ENCODE measurements around the genes FRMPD2, ARHGAP22, LRRC18, C10orf71, DRGX and WASHC2A.

GRCh38 chr10:46009989-46011243 is 20.0 kb downstream of the NCOA4 start:
- RRBS, 2 experiments: no CpG with 5 or more reads among the region's 8 CpGs
CAGE:
- cytosol, long polyA minus RNA: start-site peak on the minus strand at chr10:46010349-46010663, 402 reads; start-site peak on the plus strand at chr10:46010467-46010487, 14 reads; start-site peak on the minus strand at chr10:46010866-46010870, 22 reads; start-site peak on the minus strand at chr10:46011064-46011070, 23 reads; start-site peak on the minus strand at chr10:46011124-46011128, 32 reads
- cytosol, long polyA plus RNA: no peak
- long polyA plus RNA: no peak
- nucleus, long polyA minus RNA: no peak
- nucleus, long polyA plus RNA: no peak

DNA sequence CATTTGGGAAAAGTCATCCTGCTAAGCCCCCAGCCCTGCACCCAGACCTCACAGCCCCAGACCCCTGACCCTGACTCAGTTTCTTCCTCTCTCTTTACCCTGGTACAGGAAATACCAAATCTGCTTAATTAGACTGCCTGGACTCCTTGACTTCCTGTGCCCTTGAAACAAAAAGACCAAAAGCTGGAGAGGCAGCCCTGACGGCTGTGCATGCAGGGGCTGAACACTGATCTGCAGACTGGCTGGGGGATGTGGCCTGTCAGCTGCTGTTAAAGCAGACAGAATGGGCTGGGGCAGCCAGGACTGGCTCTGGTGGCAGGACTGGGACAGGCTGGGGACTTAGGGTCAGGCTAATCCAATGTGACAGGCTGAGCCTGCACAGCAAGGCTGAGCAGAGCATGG is 14.8 kb upstream of the ANTXRL start:
- RRBS, 2 experiments: no CpG with 5 or more reads among the region's 1 CpG
CAGE:
- cytosol, long polyA minus RNA: no peak
- cytosol, long polyA plus RNA: no peak
- long polyA plus RNA: no peak
- nucleus, long polyA minus RNA: no peak
- nucleus, long polyA plus RNA: no peak

DNA sequence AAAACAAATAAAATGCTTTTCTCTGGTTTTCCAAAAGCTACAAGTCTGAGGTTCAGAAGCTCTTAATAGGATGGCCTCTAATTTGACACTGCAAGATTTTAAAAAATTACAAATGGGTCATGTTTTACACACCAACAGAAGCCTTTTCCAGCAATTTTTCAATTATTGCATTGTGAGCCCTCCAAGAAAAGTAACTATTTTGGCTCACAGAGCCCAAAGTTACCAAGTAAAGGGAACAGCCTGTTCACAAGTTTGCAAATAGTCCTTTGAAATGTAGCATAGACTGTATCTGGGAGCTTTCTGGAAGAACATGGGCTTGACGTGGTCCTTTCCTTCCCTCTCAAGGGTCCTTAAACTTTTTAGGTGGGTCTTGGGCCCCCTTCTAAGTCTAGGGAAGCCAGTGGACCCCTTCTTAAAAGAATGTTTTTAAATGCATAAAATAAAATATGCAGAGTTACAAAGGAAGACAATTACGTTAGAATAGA is 1.3 kb upstream of the GDF10 start:
- RRBS, 2 experiments: no CpG with 5 or more reads among the region's 2 CpGs
CAGE:
- cytosol, long polyA minus RNA: no peak
- cytosol, long polyA plus RNA: no peak
- long polyA plus RNA: no peak
- nucleus, long polyA minus RNA: no peak
- nucleus, long polyA plus RNA: no peak

DNA sequence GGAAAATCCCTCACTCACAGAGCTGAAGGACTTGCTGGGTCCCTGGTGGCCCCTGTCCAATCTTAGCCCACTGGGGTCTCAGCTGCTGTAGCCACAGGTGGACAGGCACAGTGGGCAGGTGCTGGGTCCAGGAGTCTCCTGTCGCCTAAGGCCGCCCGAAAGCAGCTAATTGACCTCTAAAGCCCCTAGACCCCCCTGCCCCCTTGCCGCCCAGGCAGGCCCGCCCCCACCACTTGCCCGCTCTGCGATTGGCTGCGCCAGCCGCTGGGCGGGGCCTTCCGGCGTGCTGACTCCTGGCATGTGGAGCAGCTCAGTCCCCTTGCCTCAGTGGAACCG is 59.8 kb upstream of the AGAP9 start:
- RRBS, 2 experiments: no CpG with 5 or more reads among the region's 13 CpGs
CAGE:
- cytosol, long polyA minus RNA: no peak
- cytosol, long polyA plus RNA: no peak
- long polyA plus RNA: no peak
- nucleus, long polyA minus RNA: no peak
- nucleus, long polyA plus RNA: no peak

- RRBS, 2 experiments: no CpG with 5 or more reads among the region's 8 CpGs
CAGE:
- cytosol, long polyA minus RNA: no peak
- cytosol, long polyA plus RNA: no peak
- long polyA plus RNA: no peak
- nucleus, long polyA minus RNA: no peak
- nucleus, long polyA plus RNA: no peak
Observed at GRCh38 chr10:48274611-48275024, at the start of gene FRMPD2. TSS of gene FRMPD2 (minus strand) at chr10:48274696.

- RRBS, 2 experiments: no CpG with 5 or more reads among the region's 5 CpGs
CAGE:
- cytosol, long polyA minus RNA: no peak
- cytosol, long polyA plus RNA: no peak
- long polyA plus RNA: no peak
- nucleus, long polyA minus RNA: no peak
- nucleus, long polyA plus RNA: no peak
Observed at GRCh38 chr10:48437044-48438187, 130.9 kb downstream of the MAPK8 start.

- RRBS, 2 experiments: 23 to 30% methylated on average over 6 of the region's 64 CpGs
CAGE:
- cytosol, long polyA minus RNA: no peak
- cytosol, long polyA plus RNA: no peak
- long polyA plus RNA: no peak
- nucleus, long polyA minus RNA: no peak
- nucleus, long polyA plus RNA: no peak
Observed at GRCh38 chr10:48604512-48605685, at the start of gene ARHGAP22. TSS of gene ARHGAP22 (minus strand) at chr10:48605073.

DNA sequence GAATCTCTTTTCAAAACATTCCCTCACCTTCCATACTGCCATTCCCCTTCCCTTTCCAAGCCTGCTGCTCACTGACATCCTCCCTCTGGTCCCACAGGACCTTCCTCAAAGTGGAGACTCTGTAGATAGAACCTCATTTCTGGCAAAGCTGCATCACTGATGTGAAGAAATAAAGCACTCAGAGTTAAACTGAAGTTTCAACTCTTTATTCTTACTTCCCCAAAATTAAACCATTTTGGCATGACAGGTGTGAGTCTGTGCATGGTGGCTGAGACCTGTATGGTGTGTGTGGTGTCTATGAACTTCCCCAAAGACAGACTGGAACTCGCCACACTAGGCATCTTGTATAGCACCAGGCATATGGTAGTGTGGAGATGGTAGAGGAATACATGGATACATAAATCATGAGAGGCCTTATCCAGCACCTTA is 6.7 kb upstream of the WDFY4 start:
- RRBS, 2 experiments: no CpG with 5 or more reads among the region's 1 CpG
CAGE:
- cytosol, long polyA minus RNA: no peak
- cytosol, long polyA plus RNA: no peak
- long polyA plus RNA: no peak
- nucleus, long polyA minus RNA: no peak
- nucleus, long polyA plus RNA: no peak

- RRBS, 2 experiments: no CpG with 5 or more reads among the region's 3 CpGs
CAGE:
- cytosol, long polyA minus RNA: no peak
- cytosol, long polyA plus RNA: no peak
- long polyA plus RNA: no peak
- nucleus, long polyA minus RNA: no peak
- nucleus, long polyA plus RNA: no peak
Observed at GRCh38 chr10:48939523-48940257, at the start of gene LRRC18. TSS of gene LRRC18 (minus strand) at chr10:48939840.

DNA sequence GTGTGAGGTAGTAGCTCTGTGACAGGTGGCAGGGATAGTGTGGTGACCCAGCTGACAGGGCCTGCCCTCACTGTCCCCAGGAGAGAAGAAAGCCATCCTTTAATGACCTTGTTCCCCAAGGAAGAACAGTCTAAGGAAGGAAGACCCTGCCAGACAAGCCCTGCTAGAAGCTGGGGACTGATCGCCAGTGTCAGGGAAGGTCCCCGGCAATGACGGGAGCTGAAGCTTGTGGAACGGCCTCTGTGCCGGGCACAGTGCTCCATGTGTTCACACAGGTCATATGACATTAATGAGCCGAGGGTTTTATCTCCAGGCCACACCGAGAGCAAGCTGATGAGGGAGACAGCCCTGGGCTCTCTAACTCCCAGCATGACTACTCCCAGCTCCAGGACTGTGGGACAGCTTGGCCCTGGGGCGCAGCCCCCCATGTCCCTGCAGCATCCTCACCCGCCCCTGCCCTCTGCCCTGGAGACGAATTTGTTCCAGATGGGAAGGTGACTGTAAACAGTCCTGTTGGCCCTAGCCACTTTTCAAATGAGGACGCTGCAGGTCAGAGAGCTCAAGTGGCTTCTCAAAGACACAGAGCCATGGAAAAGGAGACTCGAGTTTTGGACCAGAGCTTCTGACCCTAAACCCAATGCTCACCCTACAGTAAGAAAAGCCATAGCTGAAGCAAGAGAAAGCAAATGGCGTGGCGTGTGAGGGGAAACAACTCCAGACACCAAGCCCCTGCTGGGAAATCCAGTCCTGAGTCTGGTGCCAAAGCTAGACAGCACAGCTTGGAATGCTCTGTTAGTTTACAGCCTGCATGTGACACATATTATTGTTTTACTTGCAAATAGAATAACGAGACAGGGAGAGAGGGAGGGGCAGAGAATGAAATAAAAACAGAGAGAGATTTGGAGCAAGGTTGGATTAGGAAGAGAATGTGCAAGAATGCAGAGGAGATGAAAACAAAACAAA is 69.3 kb upstream of the LRRC18 start:
- RRBS, 2 experiments: no CpG with 5 or more reads among the region's 15 CpGs
CAGE:
- cytosol, long polyA minus RNA: no peak
- cytosol, long polyA plus RNA: no peak
- long polyA plus RNA: no peak
- nucleus, long polyA minus RNA: no peak
- nucleus, long polyA plus RNA: no peak

DNA sequence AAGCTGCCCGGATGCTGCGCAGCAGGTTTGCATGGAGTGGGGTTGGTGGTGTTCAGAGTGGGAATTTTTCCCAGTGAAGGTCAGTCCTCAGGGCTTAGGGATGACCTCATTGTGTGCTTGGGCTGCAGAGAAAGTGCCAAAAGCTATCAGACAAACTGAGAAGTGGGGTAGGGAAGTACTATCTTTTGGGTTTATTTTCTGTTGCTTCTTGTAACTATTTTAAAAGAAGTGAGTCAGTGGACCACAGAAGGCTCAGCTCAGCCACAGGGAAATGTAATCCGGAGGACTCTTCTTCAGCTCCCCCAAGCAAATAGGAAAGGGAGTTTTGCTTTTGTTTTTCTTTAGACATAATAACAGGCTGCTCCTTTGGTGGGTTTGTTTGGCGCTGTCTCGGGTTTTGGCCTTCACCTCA is 5.2 kb upstream of the FAM170B start:
- RRBS, 2 experiments: no CpG with 5 or more reads among the region's 5 CpGs
CAGE:
- cytosol, long polyA minus RNA: no peak
- cytosol, long polyA plus RNA: no peak
- long polyA plus RNA: no peak
- nucleus, long polyA minus RNA: no peak
- nucleus, long polyA plus RNA: no peak

DNA sequence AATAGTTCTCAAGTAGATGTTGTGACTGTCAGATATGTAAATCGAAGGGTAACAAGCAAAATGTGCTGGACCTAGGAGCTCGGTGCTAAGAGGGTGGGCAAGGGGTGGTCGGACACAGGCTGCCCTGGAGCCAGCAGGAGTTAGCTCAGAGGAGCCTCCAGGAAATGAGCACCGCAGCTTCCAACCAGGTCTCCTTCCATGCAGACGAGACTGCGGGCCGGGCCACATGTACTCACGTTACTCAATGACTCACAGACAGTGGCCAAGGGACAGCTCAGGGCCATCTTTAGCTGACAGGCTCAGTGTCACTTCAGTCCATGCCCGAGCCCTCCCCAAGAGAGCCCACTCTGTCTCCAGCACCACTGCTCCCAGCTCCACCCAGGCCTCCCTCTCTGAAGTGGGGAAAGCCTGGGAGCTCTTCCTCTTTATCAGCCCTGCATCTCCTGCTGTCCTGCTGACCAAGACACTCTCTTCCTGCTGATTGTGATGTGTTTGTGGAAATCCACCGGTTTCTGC is 37.2 kb upstream of the TMEM273 start:
- RRBS, 2 experiments: no CpG with 5 or more reads among the region's 10 CpGs
CAGE:
- cytosol, long polyA minus RNA: no peak
- cytosol, long polyA plus RNA: no peak
- long polyA plus RNA: no peak
- nucleus, long polyA minus RNA: no peak
- nucleus, long polyA plus RNA: no peak

GRCh38 chr10:49297716-49298443 is 1.1 kb upstream of the C10orf71 start:
- RRBS, 2 experiments: no CpG with 5 or more reads among the region's 8 CpGs
CAGE:
- cytosol, long polyA minus RNA: no peak
- cytosol, long polyA plus RNA: no peak
- long polyA plus RNA: no peak
- nucleus, long polyA minus RNA: no peak
- nucleus, long polyA plus RNA: no peak

- RRBS, 2 experiments: 26 to 33% methylated on average over 4 of the region's 38 CpGs
CAGE:
- cytosol, long polyA minus RNA: no peak
- cytosol, long polyA plus RNA: no peak
- long polyA plus RNA: no peak
- nucleus, long polyA minus RNA: no peak
- nucleus, long polyA plus RNA: no peak
Observed at GRCh38 chr10:49298692-49299769, at the start of gene C10orf71. TSS of gene C10orf71 (plus strand) at chr10:49299170.

DNA sequence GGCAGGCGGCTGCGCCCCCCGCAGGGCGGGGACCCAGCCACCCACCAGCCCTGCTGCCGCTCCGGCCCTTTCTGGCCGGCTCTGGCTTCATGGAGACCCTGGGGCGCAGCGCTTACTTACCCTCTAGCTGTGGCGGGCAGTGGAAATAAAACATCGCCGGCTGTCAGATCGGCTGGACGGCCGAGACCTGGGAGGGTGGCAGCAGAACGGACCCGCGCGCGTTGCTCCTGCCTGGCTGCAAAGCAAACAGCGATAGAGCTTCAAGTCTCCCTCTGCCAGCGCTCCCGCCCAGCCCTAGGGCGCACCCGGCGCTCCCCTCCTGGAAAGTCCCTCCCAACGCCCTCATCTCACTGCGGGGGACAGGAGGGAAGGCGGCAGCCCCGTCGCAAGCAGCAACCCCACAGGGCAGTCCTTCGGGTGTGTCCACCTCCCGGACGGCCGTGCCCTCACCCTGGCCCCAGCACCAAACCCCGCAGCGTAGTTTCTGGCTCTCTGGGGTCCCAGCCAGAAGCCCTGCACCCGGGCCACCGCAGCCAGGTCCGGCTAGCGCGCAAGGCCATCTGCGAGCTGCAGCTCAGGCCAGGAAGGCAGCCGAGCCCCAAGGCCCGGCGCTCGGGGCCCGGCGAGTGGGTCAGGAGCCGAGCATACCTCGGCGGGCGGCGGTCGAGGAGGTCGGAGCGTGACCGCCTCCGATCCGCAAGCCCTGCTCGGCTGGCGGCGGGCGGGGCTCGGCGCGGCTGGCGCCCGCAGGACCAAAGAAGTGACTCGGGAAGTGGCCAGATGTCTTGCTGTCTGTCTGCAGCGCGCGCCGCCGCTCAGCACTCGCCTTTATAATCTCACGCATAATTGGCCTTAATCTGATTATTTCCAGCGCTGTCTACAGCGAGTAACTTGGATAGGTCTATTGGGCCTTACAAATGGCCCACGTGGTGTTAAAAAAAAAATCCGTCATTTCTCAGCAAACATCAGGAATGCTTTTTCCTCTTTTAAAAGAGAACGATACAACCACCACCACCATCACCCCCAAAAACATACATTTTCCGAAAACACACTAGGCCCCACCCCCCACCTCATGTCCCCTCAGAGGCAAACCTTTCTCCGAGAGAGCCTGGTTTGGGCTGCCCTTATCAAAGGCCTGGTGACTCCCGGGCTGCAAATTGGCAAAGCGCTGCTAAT is at the start of gene DRGX:
TSS of gene DRGX (minus strand) at position 803 of the 1,176 bp plus-strand sequence.
- RRBS, 2 experiments: 27 to 32% methylated on average over 22 to 23 of the region's 86 CpGs
CAGE:
- cytosol, long polyA minus RNA: no peak
- cytosol, long polyA plus RNA: no peak
- long polyA plus RNA: no peak
- nucleus, long polyA minus RNA: no peak
- nucleus, long polyA plus RNA: no peak

DNA sequence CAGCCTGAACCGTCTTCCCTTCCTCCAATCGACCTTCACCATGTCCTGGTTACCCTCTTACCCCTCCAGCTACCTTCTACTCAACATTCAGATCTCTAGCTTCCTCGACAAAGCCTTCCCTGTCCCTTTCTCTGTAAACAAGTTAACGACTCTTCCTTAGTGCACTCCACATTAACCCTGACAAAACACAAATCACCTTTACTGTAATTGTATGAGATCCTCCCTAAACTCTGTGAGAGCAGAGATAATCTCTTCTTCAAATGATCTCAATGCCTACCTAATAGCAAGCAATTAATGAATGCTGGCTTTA is 42.9 kb downstream of the ERCC6 start:
- RRBS, 2 experiments: no CpG with 5 or more reads among the region's 4 CpGs
CAGE:
- cytosol, long polyA minus RNA: no peak
- cytosol, long polyA plus RNA: no peak
- long polyA plus RNA: no peak
- nucleus, long polyA minus RNA: no peak
- nucleus, long polyA plus RNA: no peak

DNA sequence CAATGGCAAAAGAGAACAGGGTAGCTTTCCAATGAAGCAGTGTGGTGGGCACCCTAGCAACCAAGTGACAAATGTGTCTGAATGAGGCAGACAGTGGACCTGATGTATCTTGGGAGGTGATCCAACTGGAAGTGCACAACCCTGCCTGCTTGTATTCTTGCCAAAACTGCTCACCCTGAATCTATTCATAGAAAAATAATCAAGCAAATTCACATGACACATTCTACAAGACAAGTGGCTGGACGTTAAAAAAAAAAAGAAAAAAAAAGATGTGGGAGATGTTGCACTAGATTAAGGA is 12.2 kb upstream of the WASHC2A start:
- RRBS, 2 experiments: no CpG with 5 or more reads among the region's 1 CpG
CAGE:
- cytosol, long polyA minus RNA: no peak
- cytosol, long polyA plus RNA: no peak
- long polyA plus RNA: no peak
- nucleus, long polyA minus RNA: no peak
- nucleus, long polyA plus RNA: no peak

DNA sequence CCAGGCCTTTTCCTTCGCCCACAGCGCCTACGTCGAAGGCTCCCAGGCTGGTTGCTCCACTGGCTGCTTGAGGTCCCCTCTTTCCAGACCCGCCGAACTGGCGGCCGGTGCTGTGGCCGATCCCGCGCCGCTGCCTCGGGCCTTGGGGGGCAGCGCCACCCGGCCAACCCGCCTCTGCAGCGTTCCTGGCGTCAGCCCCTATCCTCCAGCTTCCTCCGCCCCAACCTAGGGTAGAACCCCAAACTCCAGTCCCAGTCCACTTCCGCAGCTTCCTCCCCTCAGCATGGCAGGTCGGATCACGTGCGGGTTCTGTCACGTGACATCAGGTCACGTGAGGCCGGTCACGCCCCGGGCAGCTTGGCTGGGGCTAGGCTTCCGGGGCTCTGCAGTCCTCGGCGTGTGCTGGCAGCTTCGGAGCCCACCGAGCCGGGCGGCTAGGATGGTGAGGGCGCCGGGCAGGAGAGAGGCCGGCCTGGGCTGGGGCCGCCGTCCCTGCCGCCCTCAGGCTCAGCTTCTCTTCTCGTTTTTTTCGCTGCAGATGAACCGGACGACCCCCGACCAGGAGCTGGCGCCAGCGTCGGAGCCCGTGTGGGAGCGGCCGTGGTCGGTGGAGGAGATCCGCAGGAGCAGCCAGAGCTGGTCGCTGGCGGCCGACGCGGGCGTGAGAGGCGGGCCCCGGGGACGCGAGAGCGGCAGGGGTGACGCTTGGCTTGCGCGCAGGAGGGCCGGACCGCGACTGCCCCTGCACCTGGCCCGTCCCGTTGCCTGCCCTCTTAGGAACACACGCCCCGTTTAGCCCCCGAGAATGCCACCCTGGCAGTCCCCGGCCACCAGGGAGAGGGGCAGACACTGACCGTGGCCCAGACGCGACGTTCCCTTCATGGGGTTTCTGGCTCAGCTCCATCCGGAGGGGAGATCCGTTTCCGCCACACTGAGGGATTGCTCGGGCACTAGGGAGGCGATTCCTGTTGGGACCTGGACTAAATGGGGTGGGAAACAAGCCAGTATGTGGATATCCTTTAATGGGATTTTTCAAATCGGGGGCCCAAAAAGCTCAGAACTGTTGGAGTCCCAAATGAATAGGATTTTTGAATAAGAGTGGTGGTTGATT is at the start of gene WASHC2A:
TSS of gene WASHC2A (plus strand) at position 388 of the 1,111 bp plus-strand sequence.
- RRBS, 2 experiments: under 1 to 3% methylated on average over 4 of the region's 87 CpGs
CAGE:
- cytosol, long polyA minus RNA: no peak
- cytosol, long polyA plus RNA: no peak
- long polyA plus RNA: no peak
- nucleus, long polyA minus RNA: no peak
- nucleus, long polyA plus RNA: no peak

DNA sequence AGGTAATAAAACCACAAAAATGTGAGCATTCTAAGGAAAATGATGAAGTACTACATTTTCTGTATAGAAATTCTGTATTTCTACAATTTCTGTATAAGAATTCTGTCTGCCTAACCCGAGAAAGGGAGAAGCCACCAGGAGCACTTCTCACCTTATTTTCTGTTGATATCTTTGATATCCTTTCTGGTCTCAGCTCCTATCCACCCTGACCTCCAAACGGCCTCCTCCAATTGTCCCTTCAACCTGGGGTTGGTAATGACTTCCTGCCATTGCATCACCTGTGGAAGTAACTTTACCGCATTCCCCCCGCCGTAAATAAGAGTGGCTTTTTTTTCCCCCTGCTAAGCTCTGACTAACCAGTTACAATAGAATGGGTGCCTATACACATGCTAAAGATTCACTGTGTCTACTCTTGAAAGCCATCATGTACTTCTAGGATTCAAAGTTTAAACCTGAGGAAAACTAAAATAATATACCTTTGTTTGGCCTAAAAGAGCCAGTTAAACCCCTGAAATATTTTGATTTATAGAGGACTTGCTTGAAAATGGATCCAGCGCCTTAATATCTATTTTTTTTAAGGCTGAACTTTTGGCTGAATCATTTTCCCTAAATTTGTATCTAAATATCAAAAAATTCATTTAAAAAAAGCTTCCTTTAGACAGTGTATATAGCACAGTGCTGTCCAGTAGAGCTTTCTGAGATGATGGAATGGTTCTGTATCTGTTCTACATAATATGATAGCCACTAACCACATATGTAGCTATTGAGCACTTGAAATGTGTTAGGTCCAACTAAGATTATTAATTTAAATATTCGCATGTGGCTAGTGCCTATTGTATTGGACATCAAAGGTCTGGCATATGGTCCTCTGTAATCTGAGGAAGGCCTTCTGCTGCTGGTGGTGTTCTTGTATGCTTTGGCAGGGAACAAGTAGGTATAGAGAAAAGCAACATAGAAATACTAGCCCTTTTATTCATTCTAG is 156.3 kb upstream of the ASAH2 start:
- RRBS, 2 experiments: no CpG with 5 or more reads among the region's 7 CpGs
CAGE:
- cytosol, long polyA minus RNA: no peak
- cytosol, long polyA plus RNA: no peak
- long polyA plus RNA: no peak
- nucleus, long polyA minus RNA: no peak
- nucleus, long polyA plus RNA: no peak

DNA sequence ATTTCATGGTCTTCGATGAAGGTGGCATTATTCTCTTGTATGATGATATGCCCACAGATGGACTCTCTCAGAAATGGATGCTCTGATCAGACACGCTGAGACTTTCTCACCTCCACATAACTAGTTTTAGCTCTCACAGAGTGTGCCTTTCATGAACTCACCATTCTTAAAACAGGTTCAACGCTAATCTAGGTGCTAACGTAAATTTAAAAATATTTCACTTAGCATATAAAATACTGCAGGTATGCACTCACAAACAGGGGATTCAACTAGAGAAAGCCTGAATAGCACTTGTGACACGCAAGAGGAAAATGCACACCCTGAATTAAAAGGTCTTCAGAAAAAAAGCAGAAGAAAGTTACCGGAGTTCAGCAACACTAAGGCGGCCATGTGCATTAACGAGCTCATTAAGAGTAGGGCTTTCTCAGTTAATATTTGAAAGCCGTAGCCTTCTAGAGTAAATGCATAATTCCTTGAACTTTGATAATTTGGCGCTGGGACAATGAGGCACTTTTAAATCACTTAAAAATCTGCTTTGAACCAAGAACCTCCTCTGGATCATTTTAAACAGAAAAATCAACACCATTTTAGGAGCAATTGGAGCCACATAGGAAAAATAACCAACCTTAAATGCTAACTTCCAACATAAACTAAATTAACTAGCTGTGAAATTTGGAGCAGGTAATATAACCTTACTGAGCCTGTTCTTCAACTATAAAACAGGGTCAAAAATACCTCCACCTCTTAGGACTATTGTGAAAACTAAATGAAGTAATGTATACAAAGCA is 164.5 kb upstream of the ASAH2 start:
- RRBS, 2 experiments: no CpG with 5 or more reads among the region's 10 CpGs
CAGE:
- cytosol, long polyA minus RNA: no peak
- cytosol, long polyA plus RNA: no peak
- long polyA plus RNA: no peak
- nucleus, long polyA minus RNA: no peak
- nucleus, long polyA plus RNA: no peak

Data from HepG2 (cell line).